GM12892 (cell line): ENCODE measurements around the gene TC2N.

GRCh38 chr14:91271226-91272572 is 27.2 kb upstream of the GPR68 start:
- RRBS, result no CpG with 5 or more reads among the region's 25 CpGs

DNA sequence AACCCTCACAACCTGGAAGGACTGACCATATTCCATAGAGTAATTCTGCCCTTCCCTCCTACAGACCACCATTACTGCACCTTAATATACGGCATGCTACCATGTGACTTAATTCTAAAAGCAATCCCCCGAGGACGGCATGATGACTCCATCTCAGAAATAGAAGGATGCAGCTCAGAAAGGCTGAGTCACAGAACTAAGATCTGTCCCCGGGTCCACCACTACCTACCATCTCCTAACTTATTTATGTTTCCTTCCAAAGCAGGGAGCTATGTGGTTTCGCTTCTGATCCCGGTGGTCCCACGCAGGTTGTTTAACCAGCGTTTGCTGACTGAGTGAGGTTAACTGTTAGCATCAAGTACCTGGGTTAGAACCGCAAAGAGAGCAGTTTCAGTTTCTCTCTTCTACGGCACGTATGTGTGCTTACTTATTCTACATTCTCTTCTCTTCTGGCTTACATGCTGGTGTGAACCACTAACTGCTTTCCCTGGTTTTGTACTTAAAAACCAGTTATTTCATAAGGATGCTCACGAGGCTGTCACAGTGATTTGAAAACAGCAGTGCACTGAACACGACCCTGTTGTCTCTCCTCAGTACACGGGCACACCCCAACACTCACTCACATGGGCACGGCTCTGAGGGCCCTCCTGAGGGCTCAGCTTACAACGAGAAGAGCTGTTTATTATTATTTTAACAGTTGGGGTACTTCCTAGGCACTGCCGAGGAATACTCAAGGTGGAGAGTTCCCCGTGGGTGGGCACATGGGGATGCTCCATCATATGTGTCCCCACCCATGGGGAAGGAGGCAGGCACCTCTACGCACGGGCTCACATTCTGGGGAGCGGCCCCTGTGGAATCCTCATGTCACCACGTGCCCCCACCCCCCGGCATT is 66.6 kb downstream of the CCDC88C start:
- RRBS, result 0% methylated on average over 1 of the region's 23 CpGs

DNA sequence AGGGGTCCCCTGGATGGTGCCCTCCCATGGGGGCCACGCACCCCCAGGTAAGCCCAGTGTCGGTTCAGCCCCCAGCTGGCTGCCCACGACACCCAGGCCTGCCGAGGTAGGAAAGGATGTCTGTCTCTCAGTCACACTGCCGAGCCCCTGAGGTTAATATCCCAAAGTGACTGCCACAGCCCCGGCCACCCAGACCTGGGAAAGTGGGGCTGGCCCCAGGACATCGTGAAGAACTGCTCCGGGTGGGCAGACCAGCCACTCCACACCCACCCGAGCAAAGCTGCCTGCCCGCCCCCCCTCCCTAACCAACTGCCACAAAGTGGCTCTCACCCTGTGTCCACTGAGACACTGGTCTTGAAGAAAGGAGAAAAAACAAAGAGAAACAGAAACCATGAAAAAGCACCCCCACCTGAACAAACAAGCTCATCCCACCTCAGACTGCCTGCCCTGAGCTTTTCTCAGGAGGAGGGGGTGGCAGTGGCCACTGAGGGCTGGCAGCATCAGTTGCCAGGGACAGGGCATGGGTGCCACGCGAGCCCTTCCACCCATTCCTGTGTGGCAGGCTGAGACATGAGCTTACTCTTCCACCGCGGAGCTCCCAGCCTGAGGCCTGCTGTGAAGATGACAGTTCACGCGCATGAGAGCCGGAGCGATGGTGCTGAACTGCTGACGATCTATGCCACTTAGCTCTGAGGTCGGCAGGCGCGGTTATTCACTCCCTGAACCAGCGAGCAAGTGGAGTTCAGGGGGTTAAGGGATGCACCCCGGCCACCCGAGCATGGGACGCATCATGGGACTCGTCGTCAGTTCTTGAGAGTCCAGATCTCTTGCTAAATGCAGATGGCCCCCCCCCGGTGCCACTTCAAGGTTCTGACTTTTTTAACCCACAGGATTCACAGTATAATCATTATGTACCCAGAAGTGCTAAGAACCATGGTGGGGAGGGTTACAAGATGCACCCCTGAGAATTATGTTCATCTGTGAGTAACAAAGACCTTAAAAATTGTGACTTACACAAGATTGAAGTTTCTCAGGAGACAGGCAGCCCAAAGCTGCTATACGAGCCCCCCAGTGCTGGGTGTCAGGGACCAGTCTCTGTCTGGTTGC is 40.6 kb downstream of the CCDC88C start:
- RRBS, result 66% methylated on average over 3 of the region's 30 CpGs

DNA sequence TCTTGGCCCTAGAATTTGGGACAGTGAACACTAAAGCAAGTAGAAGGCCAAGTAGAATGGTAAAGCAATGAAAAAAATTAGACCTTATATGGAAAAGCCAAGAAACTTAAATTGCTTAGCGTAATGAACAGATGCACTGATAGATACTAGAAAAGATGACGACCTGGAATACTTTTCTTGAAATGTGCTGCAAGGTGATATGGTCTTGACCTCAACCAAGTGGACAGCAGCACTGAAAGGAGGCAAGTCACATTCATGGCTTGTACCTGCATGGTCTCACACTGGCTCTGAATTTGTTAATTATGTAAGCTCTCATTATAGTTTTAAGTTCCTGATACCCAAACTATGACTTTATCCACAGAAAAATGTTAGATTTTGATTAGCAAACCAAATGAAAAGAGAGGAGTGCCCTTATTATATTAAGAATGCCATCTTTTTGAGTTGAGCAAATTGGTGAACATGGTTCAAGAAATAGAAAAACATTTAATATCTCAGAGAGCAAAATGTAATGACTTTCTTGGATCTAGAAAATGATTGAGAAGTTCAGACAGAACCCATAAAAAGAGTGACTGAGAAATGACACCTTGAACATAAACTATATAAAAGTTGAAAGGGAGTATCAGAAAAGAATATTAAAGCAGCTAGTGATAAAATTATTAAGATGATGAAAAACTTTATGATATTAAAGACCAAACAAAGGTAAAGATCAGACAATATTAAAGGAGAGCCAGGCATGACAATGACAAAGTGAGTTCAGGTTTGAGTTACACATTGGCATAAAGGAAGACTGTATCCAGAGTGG is 26.7 kb downstream of the PPP4R3A start:
- RRBS, result no CpG with 5 or more reads among the region's 2 CpGs

- RRBS, result no CpG with 5 or more reads among the region's 2 CpGs
These were observed 27.8 kb upstream of the CATSPERB start for GRCh38 chr14:91759624-91760172.

DNA sequence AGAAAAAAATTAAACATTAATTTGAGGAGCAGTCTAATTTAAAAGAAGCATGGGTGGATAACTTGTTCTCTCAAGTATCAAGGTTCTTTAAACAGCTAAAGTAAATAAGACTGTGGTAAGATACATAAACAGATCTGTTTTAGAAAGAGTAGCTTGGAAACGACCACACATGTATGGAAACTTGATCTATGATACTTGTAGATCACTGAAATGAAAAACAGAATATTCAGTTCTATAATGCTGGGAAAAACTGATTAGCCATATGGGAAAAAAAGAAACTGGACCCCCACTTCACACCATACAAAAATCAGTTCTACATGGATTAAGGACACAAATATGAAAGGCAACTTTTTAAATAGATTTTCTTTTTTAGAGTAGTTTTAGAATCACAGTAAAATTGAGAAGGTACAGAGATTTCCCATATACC is 35.9 kb downstream of the TC2N start:
- RRBS, result no CpG with 5 or more reads among the region's 1 CpG

DNA sequence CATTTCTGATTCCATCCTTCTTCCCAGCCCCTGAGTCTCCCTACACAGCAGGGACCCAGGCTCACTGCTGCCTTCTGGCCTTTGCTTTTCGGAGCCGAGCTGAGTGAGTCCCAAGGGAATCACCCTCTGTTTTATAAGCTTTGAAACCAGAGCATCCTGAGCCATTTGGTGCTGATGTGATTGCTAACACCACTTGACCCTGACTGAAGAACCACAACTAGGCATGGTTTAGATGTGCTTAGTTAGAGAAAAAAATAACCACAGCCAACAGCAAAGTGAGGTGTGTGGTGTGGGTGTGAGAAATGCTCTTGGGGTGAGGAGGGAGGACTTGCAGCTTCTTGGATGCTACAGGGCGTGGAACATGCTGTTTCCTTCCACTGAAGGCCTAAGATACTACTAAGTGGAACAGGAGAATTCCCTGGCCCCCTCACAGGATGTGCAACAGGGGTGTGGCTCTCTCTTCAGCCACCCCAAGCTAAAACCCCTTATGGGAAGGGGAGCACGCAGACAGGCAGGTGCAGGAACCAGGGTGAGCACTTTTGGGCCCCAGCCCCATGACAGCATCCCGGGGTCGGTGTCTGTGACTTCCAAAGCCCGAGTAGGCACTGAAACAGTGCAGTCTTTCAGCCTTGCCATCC is at the start of gene TC2N:
Gene TC2N (minus strand): TSS at position 205 of the 638 bp plus-strand sequence.
- RRBS, result no CpG with 5 or more reads among the region's 7 CpGs

DNA sequence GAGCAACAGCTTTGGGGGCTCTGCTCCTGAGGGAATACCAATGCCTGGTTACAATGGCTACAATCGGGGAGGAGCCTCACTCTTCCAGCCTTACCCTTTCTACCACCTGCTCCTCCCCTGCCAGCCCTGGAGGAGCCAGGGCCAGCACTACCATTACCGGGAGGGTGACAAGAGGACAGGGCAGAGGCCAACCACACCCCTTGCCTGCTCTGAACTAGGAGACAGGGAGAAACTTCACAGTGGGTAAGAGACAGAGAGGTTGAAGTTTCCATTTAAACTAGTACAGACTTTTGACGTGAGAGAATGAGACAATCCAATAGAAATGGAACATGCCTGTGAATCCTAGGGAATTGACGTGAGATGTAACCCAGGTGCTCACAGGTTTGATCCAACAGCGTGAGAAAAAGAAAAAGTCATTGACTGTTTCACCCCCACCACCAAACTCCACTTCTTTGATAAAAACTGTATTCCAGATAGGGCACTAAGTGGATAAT is 8.3 kb upstream of the TC2N start:
- RRBS, result no CpG with 5 or more reads among the region's 5 CpGs

DNA sequence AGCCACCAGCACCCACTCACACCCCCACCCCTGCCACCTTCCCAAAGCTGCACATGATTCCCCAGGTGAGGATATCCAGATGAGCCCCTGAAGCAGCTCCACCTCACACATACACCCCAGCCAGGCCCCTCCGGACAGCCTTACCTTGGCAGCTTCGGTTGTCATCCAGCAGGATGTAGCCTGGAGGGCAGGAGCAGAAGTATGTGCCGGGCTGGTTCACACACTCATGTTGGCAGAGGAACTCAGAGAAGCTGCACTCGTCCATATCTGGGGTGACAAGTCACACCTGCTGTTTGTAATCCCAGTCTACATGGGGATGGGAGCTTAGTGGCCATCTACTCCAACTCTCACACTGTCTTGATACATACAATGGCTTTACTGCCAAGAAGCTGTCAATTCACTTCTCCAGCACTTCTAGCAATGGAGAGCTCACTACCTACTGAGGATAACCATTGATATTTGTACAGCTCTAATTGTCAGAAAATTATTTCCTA is 15.5 kb upstream of the TC2N start:
- RRBS, result 76% methylated on average over 3 of the region's 4 CpGs

- RRBS, result no CpG with 5 or more reads among the region's 8 CpGs
These were observed 16.2 kb upstream of the TC2N start for GRCh38 chr14:91883454-91883945.

DNA sequence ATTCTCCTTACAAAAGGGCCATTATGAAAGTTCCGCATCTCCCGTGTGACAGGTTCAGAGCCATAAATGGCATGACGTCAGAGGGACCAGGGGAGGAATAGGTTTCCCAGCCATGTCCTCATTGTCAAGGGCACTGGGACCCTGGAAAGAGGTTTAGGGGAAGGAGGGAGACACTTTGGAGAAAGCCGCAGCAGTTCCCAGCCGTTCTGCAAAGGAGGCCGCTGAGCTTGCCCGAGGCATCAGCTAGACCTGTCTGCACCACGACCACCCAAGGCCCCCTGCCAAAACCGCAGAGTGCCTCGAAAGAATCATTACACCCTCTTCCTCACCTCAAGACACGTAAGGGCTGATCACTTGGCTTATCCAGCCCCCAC is 12.4 kb downstream of the FBLN5 start:
- RRBS, result no CpG with 5 or more reads among the region's 11 CpGs

GRCh38 chr14:92400904-92401166 is 77.9 kb downstream of the SLC24A4 start:
- RRBS, result no CpG with 5 or more reads among the region's 1 CpG

DNA sequence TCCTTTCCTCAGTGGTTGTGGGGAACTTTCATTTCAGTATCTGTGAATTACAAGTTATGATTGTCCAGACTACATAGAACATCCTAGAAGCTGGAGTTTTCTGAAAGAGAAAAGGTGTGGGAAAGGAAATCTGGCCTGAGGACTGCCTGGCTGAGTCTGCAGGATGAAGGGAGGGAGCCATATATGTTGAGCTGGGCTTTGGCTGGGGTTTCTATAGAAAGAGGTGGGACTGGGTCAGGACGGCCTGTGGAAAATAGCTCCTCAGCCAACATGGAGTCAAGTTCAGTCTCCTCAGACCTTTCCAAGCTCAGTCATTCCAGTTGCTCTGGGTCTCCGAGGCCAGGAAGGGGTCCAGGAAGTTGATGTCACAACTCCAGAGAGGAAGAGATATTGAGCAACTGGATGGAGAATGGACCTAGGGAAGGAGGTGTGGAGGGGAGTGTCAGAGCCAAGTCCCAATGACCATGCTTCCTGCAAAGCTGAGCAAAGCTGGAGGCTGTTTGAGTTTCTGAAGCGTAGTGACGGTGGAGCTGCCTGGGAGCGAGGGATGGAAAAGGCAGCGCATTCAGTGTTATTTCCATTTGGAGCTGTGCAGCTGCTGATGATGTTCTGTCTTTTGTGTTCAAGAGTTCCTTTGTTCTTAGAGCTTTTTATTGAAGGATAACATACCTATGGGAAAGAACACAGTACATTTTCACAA is 86.0 kb downstream of the SLC24A4 start:
- RRBS, result no CpG with 5 or more reads among the region's 6 CpGs

DNA sequence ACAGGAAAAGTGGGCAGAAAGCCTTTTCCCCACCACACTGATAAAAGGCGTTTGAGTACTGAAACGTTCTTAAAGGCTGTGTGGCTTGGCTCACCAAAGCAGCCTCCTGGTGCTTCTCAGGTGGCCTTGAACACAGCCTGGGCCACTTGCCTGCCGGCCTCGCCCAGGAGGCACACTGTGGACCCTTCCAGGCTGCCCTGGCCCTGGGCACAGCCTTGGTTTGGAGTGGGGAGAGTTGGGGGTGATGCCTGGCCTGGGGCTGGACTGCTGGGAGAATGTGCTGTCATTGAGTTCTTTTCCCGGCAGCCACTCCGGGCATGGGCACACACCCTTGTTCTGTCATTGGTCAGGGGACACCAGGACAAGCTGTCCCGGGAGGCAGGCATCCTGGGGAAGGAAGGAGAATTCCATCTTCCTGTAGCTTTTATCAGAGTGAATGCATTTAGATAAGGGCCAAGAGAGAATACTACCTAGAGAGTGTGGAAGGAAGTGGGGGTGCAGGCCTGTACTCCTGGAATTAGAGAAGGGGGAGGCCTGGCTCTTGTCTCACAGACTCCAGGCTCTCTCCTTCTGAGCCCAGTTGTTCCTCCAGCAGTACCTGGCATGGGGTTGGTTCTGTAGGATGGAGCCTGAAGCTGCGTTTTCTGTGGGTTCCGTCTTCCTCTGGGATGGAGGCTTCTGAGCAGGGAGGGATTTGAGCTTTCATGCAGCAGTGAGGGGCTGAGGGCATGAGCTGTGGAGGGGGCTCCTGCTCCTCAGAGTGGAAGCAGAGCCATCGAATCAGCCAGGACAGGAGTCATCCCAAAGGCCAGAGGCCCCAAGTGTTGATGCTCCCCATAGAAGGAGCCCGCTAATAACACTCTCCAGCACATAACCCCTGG is 61.7 kb upstream of the RIN3 start:
- RRBS, result 59% methylated on average over 2 of the region's 11 CpGs

GRCh38 chr14:92514908-92515257 is 1.3 kb downstream of the RIN3 start:
- RRBS, result 5% methylated on average over 1 of the region's 8 CpGs

DNA sequence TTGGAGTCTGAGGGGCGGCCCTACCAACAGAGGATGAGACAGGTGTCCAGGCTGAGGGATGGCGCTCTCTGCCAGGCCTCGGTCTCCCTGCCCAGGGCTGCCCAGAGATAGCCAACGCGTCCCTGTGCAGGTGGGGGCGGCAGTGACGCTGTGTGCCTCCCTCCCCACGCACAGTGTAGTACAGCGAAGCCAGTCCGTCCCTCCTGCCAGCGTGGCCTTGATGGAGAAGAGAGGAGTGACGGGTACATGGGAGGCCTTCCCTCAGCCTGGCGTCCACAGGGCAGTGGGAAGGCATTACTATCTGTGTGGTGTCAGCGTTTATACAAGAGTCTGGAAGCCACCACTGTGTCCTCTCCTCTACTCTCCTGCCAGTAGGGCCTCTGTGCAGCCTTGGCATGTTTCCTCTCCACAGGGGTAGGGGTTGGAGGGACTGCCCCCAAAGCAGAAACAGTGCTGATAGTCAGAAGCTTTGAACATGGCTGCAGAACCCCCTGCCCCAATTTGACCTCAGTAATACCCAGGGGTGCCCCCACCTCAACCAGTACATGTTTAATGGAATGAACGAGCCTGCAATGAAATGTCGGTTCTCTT is 6.1 kb downstream of the RIN3 start:
- RRBS, result no CpG with 5 or more reads among the region's 16 CpGs

DNA sequence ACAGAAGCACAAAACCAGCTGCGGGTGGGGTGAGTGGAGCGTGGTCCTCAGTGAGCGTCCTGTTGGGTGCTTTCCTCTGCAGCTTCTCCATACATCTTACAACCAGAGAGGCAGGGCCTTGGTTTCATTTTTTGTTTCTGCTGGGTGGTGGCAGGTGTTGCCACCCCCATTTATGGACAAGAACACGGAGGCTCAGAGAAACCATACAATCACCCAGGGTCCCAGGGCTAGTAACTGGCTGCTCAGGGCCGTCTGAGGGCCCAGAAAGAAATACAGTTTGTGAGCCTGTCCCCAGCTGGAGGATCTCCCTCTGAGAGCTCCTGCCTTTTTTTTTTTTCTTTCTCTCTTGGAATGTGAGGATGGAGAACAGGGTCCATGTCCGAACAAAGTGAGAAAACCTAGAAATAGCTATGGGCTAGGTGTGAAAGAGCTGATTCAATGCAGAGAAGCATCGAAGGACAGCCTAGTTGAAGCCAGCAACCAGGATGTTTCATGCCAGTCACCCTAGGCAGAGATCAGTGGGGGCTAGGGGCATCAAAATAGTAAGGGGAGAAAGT is 55.8 kb downstream of the RIN3 start:
- RRBS, result no CpG with 5 or more reads among the region's 7 CpGs

DNA sequence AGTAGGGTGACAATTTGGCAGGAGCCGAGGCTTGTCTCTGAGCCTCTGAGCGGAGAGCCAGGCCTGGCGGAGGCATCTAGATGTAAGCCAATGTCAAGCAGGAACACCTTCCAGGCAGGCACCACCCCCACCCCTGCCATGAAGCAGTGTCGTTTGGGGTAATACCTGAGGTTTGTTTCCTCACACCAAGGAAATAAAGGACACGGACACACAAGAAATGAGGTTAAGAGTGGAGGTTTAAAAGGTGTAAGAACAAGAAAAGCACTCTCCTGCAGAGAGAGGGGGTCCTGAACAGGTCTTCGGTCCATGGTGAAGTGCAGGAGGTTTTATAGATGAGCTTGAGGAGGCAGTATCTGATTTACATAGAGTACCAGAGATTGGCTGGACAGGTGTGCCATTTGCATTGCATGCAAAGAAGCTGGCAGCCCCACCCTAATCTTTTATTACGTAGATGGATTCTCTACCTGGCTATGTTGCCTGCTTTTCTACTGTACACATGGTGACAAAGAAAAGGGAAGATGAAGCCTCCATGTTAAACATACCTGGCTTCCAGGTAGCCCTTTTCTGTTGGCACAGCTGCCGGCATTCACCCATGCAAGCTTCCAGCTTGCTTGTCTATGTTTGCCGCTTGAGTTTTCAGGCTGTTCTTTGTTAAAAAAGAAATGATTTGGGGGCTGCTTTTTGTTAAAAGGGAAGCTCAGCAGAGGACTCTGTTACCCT is 60.5 kb downstream of the RIN3 start:
- RRBS, result no CpG with 5 or more reads among the region's 9 CpGs

GRCh38 chr14:92638875-92639252 is 109.6 kb downstream of the LGMN start:
- RRBS, result no CpG with 5 or more reads among the region's 6 CpGs

DNA sequence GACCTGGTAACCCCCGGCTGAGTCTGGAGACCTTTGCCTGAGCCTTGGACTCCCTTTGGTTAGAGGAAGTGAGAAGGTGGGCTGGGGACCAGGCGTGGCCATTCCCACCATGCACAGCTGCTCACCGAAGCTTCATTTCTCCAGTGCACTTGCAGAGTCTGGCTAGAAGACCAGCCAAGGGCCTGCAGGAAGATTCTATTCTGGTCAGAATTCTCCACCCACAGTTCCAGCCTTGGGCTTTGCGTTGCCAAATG is 73.0 kb downstream of the LGMN start:
- RRBS, result no CpG with 5 or more reads among the region's 4 CpGs